ENCODE measurements around a stretch of chr13.

DNA sequence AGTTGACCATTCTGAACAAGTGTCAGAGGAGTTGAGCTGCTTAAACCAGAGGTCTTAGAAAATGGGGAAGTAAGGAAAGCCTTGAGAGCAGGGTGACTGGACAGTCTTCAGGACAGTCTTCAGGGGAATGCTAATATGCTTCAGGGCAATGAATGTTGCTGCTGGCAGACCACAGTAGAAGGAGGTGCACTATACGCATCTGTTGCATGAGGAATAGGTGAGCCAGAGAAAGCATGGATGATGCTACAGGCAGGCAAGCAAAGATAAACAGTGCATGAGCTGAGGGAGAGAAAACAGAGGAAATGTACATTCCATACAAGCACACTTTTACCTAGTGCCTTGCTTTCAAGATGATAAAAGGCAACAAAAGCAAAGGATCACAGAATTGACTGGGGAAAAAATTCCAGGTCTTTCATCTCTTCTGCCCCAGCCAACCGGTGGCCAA, 196.7 kb upstream of the GPR12 start:
- RRBS, 2 experiments: no CpG with 5 or more reads among the region's 2 CpGs

DNA sequence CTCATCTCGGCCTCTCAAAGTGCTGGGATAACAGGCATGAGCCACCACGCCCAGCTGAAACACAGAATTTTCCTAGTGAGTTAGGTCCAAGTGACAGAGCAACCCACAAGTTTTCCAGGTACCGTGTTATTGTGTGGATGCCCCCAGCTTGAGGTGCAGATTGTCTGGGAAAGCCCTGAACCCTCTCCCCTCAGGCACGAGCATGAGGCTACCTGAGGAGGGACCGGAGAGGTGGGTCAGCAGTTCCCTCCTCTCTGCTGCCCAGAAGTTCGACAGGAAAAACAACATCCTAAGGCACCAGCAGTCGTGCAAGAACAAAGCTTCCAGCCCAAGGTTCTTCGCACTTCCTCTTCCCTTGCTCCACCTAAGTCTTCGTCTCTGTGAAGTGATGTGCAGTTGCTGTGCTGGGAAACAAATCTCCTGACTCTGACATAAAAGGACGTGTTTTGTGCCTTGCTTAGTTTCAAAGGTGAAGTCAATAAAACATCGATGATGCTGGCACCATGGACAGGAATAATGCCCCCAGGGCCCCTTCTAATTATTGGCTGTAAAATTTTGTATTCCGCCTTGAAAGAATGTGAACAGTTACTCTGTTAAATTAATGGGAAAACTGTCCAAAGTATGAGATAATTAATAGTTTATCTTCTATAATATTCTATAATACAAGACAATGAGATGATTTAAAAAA, 173.3 kb downstream of the USP12 start:
- RRBS, 2 experiments: no CpG with 5 or more reads among the region's 12 CpGs

DNA sequence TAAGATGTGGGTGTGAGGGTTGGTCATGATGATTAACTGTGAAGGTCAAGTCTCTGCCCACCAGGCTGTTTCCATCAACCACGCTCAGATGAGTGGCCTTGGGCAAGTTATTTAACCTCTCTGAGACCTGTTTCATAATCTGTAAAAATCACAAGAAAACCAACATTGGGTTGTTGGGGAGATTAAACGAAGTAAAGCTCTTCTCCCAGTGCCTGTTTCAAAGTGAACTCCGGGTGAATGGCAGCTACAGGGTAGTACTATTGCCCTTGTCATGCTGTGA, 153.3 kb downstream of the USP12 start:
- RRBS, 2 experiments: 88 to 97% methylated on average over 1 of the region's 3 CpGs

- RRBS, 2 experiments: no CpG with 5 or more reads among the region's 12 CpGs
These were observed 2.2 kb downstream of the USP12 start for GRCh38 chr13:27169222-27170088.

DNA sequence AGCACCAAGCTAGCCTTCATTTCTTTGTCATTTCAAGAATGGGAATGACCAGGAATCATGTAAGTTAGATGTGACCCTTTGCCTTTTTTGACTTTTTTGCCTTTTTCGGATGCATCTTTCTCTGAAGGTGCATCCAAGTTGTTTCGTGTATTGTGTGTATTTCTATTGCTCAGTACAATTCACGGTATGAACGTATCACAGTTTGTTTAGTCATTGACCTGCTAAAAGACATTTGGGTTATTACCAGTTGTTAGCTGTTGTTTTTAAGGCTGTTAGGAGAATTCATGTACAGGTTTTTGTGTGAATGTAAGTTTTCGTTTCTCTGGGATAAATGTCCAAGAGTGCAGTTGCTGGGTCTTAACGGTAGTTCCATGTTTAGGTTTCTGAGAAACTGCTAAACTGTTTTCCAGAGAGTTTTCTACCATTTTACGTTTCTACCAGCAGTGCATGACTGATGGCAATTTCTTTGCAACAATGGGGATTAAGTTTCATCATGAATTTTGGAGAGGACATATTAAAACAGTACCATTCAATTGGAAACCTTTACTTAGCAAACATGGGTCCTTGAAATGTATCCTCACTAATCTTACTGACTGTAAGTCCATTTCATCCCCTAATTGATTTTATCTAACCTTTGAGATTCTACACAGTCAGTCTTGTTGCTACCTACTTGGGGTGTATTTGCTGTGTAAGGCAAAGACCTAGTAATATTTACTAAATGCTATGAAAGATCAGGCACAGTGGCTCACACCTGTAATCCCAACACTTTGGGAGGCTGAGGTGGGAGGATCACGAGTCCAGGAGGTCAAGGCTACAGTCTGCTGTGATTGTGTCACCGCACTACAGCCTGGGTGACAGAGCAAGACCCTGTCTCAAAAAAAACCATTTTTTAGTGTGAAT, 6.9 kb downstream of the RPL21 start:
- RRBS, 2 experiments: no CpG with 5 or more reads among the region's 9 CpGs

- RRBS, 2 experiments: no CpG with 5 or more reads among the region's 5 CpGs
These were observed 6.6 kb upstream of the RASL11A start for GRCh38 chr13:27264022-27264516.

GRCh38 chr13:27367566-27368300, 56.7 kb upstream of the GTF3A start:
- RRBS, 2 experiments: no CpG with 5 or more reads among the region's 10 CpGs

- RRBS, 2 experiments: no CpG with 5 or more reads among the region's 7 CpGs
These were observed 5.2 kb upstream of the MTIF3 start for GRCh38 chr13:27455648-27455898.

- RRBS, 2 experiments: no CpG with 5 or more reads among the region's 3 CpGs
These were observed 49.8 kb upstream of the GSX1 start for GRCh38 chr13:27742488-27742795.

GRCh38 chr13:27952922-27953835, 15.9 kb downstream of the CDX2 start:
- RRBS, 2 experiments: 60 to 68% methylated on average over 5 of the region's 41 CpGs

DNA sequence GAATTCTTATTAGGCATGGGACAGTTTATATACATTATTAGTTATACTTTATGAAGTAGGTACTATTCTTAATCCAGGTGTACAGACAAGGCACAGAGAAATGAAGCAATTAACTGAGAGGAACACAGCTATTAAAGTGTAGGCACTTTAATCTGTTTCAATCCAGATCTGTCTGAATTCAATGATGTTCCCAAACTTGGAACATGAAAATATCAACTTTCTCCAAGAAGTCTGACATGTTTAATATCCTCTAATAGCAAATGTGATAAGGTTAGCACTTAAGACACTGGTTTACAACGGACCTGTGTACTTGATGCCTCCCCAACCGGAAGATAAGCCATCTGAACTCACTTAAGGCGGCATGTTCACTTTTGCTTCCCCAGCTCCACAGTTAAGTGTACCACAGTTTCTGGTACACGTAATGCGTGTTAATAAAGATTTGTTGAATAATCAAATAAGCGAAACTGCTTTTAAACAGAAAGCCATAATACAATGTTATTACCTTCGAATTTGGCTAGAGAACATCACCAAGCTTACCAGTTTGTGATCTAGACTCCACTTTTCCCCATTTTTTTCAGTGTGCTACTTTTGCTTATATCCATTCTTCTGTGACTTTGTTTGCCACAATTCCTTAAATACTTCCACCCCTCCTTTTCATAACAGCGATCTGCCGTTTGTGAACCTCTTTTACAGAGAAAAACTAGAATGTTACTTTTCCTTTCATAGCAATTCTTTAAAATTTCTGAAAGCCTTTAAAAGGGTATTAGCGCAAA, 1.4 kb upstream of the PAN3 start:
- RRBS, 2 experiments: no CpG with 5 or more reads among the region's 10 CpGs

DNA sequence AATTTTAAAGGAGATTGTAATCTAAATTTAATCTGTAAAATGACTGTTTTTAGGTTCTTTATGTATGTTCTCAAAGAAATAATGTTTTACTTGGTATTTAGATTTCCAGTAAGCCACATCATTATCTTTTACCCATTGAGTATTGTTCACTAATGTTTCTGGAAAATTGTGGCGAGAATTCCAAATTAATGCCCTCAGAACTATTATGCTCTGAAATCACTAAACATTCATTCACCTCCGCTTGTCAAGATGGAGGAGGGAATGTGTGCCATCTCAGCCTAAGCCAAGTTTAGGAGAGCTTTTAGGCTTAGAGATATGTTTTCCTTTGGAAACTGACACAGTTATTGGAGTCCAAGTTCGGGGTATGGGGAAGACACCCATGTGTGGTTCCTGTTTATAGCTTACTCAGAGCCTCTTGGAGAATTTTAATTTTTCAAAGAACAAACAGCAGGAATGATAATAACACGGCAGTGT, 44.9 kb downstream of the PAN3 start:
- RRBS, 2 experiments: no CpG with 5 or more reads among the region's 4 CpGs

DNA sequence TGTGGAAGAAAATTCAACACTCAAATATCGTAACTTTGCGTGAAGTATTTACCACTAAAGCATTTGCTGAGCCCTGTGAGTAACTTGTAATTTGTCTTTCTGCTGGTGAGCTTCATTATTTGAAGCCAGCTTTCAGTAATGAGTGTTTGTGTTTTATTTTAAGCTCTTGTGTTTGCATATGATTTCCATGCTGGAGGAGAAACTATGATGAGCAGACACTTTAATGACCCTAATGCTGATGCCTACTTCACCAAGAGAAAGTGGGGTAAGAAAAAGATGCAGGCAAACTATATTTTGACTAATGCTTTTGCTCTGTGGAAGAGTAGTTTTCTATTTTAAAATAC, 128.8 kb downstream of the PAN3 start:
- RRBS, 2 experiments: no CpG with 5 or more reads among the region's 2 CpGs

DNA sequence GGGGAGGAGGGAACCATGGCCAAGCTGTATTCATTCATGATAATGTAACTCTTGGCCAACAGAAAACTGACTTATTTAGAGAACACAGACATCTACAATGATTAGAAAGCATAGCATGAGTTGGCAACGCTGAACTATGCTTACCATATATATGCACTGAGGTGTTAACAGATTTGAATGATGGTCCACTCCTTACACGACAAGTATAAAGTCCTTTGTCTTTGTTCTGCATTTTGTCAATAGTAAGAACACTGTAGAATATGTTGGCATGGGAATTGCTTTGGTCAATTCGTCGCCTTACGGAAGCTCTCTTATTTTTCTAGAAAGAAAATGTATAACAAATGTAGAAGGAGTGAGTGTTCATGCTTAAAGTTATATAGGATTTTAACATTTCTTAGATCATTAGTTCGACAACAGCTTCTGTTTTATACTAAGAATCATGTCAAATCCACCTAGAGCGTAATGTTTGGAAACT, 63.9 kb downstream of the FLT1 start:
- RRBS, 2 experiments: no CpG with 5 or more reads among the region's 7 CpGs

- RRBS, 2 experiments: no CpG with 5 or more reads among the region's 6 CpGs
These were observed 6.6 kb upstream of the FLT1 start for GRCh38 chr13:28501546-28501995.

- RRBS, 2 experiments: under 1% methylated on average over 8 of the region's 40 CpGs; no CpG with 5 or more reads in 1 of the 2 experiments
These were observed 36.2 kb upstream of the FLT1 start for GRCh38 chr13:28530838-28531828.

- RRBS, 2 experiments: no CpG with 5 or more reads among the region's 11 CpGs
These were observed 8.5 kb downstream of the SLC46A3 start for GRCh38 chr13:28710049-28710812.

GRCh38 chr13:28983521-28983987, 163.4 kb downstream of the MTUS2 start:
- RRBS, 2 experiments: no CpG with 5 or more reads among the region's 3 CpGs

- RRBS, 2 experiments: 2 to 3% methylated on average over 35 of the region's 77 CpGs
These were observed 959 bp downstream of the SLC7A1 start for GRCh38 chr13:29594155-29595302.

DNA sequence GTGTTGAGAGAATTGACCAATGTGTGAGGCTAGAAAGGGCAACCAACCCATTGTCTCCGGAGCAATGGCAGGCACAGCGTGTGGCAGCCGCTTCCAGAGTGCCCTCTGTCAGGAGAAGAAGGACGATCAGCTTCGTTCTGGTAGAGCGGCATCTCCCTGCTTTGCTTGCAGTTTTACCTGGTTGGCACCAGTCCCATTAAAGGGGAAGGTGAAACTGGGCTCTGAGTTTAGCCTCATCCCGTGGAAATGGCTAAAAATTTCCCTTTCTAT, 81.4 kb upstream of the SLC7A1 start:
- RRBS, 2 experiments: no CpG with 5 or more reads among the region's 7 CpGs

Measured in NT2/D1 (cell line).